IMR-90 (cell line): ENCODE data around the genes GPR68 and NDUFB1.

GRCh38 chr14:90500697-90501161 is 103.9 kb downstream of the CALM1 start:
- RRBS = 62% methylated on average over 9 of the region's 14 CpGs
CAGE:
- cytosol, long polyA plus RNA = no peak
- long polyA plus RNA = no peak
- nucleus, long polyA plus RNA = no peak

GRCh38 chr14:90613332-90614096 is 202.7 kb downstream of the TTC7B start:
- RRBS = no CpG with 5 or more reads among the region's 10 CpGs
CAGE:
- cytosol, long polyA plus RNA = no peak
- long polyA plus RNA = no peak
- nucleus, long polyA plus RNA = no peak

- RRBS = no CpG with 5 or more reads among the region's 64 CpGs
CAGE:
- cytosol, long polyA plus RNA = no peak
- long polyA plus RNA = no peak
- nucleus, long polyA plus RNA = no peak
Measured at GRCh38 chr14:90758187-90758799, 57.9 kb downstream of the TTC7B start.

DNA sequence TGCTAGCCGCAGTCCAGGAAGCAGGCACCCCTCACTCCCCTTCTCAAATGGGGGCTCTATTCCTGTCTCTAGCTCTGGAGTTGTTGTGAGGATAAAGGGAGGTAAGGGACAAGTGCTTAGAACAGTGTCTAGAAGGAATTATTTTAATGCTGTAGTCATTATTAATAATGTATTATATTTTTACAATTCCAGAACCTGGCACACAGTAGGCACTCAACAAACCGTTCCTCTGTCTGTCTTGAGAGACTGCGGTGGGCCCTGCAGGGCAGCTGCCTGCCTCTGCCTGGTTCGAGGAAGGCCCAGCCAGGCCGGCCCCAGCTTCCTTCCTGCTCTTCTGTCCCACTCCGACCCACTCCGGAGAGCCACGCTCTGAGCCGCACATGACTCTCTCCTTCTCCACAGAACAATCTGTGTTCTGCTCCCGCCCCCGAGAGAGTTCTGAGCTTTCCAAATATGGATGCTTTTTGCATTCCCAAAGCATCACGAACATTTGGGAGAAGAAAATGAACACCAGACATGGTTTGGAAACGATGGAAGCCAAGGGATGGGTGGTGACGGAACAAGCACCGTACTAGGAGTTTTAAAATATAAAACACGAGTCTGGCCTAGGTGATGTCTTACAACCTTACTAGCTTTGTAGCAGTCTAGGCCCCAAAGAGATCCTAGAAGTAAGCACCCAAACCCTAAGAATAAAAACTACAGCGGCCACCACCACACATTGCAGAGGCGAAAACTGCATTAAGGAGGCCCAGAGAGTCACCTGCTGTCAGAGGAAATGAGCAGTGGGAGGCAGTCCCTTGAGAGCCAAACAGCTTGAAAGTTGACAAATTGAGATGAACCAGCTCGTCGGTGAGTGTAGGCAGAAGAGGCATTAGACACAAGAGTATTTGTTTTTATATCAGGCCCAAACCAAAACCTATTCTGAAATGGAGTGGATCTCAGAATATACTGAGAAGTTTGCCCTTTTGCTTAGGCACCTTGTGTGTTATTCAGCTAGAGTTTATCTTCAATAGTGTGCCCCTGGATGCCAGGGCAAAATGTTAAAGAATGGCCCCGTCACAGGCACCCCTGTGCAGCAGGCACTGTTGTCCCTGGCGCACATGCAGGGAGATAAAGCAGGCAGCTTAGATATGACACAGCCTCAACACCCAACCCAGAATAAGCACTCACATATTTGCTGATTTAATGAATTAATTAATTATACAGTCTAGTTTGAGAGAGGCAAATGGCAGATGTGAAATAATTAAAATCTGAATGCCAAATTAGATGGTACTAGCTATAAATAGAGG is 57.0 kb downstream of the TTC7B start:
- RRBS = no CpG with 5 or more reads among the region's 22 CpGs
CAGE:
- cytosol, long polyA plus RNA = no peak
- long polyA plus RNA = no peak
- nucleus, long polyA plus RNA = no peak

- RRBS = under 1% methylated on average over 16 of the region's 38 CpGs
CAGE:
- cytosol, long polyA plus RNA = no peak
- long polyA plus RNA = no peak
- nucleus, long polyA plus RNA = no peak
Measured at GRCh38 chr14:90815041-90816078, 870 bp downstream of the TTC7B start.

DNA sequence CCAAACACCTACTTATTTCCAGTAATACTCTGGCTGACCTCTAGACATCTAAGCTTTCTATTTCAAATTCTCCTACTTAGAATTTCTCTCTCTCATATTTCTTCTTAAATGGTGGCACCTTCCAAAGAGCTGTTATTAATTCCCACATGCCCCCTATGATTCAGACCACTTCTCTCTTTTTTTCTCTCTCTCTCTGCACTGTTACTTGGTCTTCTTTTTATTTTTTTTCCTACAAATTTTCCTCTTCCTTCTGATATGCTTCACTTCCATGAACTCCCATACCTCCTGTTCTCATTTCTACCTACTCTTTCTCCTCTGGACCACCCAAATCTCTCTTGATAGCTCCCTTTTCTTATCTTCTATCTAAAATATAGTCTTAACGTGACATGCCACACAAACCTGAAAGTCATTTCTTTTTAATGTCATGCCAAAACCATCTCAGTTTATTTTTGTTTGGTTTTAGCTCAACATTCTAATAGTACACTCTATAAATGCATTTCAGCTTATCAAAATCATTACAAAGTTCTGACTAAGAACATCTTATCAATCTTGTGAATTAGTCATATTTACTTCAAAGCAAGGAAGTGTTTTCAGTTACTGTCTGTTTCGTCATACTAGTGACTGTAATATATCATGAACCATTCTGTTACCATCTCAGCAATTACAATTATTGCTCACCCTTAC is 90.6 kb downstream of the RPS6KA5 start:
- RRBS = no CpG with 5 or more reads among the region's 2 CpGs
CAGE:
- cytosol, long polyA plus RNA = no peak
- long polyA plus RNA = no peak
- nucleus, long polyA plus RNA = no peak

- RRBS = no CpG with 5 or more reads among the region's 6 CpGs
CAGE:
- cytosol, long polyA plus RNA = no peak
- long polyA plus RNA = no peak
- nucleus, long polyA plus RNA = no peak
Measured at GRCh38 chr14:91022866-91023318, 37.5 kb downstream of the RPS6KA5 start.

DNA sequence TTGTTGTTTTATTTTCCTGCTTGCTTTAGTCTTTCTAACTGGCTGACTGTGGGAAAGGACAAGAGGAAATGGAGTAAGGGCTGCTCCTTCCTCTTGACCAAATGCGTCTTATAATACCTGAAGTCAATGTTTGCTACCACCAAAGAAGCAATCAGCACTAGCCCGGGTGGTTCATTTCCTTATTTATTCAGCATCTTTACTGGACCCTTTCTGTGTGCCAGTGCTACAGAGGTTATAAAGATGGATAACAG is 15.1 kb upstream of the RPS6KA5 start:
- RRBS = 90% methylated on average over 1 of the region's 2 CpGs
CAGE:
- cytosol, long polyA plus RNA = no peak
- long polyA plus RNA = no peak
- nucleus, long polyA plus RNA = no peak

- RRBS = no CpG with 5 or more reads among the region's 11 CpGs
CAGE:
- cytosol, long polyA plus RNA = no peak
- long polyA plus RNA = no peak
- nucleus, long polyA plus RNA = no peak
Measured at GRCh38 chr14:91108779-91109717, 4.8 kb upstream of the DGLUCY start.

DNA sequence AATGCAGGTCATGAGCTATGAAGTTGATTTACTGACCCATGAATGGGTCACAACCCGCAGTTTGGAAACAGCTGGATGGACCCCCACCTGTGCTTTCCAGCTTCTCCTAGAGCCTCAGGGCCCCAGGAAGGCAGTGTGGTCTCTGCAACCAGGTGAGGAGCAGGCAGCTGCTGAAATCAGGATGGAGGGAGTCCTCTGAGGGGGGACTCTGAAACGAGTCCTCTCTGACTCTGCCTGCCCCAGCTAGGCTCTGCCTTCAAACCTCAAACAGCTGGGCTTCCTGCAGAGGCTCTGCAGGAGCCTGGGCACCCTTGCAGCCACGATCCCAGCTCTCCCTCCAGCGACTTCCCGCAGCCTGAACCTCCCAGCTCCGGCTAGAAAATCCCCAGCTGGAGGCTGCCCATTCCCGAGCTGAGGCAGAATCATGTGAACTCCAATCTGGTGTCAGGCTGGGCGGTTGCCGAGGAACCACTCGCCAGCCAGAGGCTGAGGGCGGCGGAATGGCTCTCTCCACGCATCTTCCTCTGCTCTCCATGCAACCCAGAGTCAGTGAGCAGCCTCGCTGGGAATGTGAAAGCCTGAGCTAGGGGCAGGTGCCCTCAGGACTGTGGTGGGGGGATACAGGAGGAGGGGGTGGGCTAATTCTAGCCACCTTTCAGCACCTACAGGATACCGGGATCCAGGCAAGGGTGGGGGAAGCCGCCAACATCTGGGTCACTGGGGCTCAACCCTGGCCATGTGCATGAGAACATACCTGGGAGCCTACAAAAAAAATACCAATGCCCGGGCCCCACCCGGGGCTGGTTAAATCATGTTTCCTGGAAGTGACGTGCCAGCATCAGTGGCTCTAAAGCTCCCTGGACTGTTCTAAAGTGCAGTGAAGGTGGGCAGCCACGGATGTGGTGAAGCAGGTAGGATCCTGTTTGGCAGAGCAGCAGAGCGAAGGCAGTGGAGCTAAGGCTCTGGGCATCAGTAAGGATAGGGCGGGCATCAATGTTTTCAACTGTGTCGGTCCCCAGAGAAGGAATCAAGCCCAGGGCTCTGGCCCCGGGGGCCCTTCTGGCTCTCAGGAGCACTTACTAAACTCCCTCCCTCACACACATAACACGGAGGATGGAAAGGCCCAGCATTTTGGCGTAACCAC is at the start of gene GPR68:
Gene GPR68 (minus strand): TSS at position 357 of the 1,144 bp plus-strand sequence.
- RRBS = 96% methylated on average over 3 of the region's 26 CpGs
CAGE:
- cytosol, long polyA plus RNA = no peak
- long polyA plus RNA = no peak
- nucleus, long polyA plus RNA = start-site peak on the minus strand centred at position 386 of the sequence, 109 bp wide, 19 and 8 reads in 2 replicates

- RRBS = no CpG with 5 or more reads among the region's 17 CpGs
CAGE:
- cytosol, long polyA plus RNA = no peak
- long polyA plus RNA = no peak
- nucleus, long polyA plus RNA = no peak
Measured at GRCh38 chr14:91306789-91307526, 62.5 kb upstream of the GPR68 start.

- RRBS = no CpG with 5 or more reads among the region's 15 CpGs
CAGE:
- cytosol, long polyA plus RNA = no peak
- long polyA plus RNA = no peak
- nucleus, long polyA plus RNA = no peak
Measured at GRCh38 chr14:91313030-91313350, 68.5 kb upstream of the GPR68 start.

- RRBS = no CpG with 5 or more reads among the region's 25 CpGs
CAGE:
- cytosol, long polyA plus RNA = no peak
- long polyA plus RNA = no peak
- nucleus, long polyA plus RNA = no peak
Measured at GRCh38 chr14:91351826-91352536, 65.6 kb downstream of the CCDC88C start.

- RRBS = 77% methylated on average over 5 of the region's 26 CpGs
CAGE:
- cytosol, long polyA plus RNA = no peak
- long polyA plus RNA = no peak
- nucleus, long polyA plus RNA = no peak
Measured at GRCh38 chr14:91395907-91396809, 21.5 kb downstream of the CCDC88C start.

GRCh38 chr14:91418057-91418433 is 425 bp upstream of the CCDC88C start:
- RRBS = 6% methylated on average over 24 of the region's 48 CpGs
CAGE:
- cytosol, long polyA plus RNA = no peak
- long polyA plus RNA = no peak
- nucleus, long polyA plus RNA = no peak

DNA sequence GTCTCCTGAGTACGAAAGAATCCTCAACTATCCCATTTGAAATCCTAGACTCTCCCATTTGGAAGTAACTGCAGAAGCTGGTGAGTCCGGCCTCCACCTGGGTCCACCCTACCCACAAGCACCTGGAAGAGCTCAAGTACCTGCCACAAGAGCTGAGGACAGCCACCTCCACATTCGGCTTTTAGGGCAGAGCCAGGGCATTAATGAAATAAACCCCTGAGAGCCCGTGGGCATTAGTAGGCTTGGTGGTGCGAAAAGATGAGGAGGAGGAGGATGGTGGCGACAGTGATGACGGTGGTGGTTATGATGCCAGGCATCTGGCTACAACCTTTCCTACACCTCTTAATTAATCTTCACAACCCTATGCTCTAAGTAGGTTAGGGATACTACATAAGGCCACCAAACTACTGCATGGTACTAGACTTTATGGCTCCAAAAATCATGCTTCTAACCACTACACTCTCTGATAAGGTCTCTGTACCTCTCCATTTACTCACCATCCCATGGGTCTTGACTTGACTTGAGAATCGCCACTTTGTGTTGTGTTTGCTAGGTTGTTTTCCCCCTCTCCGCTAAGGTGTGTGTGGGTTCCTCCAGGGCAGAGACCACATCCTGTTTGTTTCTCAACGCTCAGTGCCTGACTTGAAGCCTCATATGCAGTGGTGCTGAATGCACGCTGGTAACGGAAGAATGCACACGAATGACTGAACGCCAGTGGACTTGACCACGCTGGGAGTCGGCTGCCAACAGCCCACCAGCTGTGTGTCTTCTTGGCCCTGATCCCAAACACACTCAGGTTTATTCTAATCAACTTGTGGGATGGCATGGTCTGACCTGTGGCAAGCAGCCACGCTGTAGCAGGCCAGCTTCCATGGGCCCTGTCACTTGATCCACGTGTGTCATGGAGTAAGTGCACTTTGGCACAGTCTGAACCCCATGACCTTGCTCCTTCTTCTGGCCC is 5.9 kb upstream of the TC2N start:
- RRBS = no CpG with 5 or more reads among the region's 18 CpGs
CAGE:
- cytosol, long polyA plus RNA = no peak
- long polyA plus RNA = no peak
- nucleus, long polyA plus RNA = no peak

DNA sequence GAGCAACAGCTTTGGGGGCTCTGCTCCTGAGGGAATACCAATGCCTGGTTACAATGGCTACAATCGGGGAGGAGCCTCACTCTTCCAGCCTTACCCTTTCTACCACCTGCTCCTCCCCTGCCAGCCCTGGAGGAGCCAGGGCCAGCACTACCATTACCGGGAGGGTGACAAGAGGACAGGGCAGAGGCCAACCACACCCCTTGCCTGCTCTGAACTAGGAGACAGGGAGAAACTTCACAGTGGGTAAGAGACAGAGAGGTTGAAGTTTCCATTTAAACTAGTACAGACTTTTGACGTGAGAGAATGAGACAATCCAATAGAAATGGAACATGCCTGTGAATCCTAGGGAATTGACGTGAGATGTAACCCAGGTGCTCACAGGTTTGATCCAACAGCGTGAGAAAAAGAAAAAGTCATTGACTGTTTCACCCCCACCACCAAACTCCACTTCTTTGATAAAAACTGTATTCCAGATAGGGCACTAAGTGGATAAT is 8.3 kb upstream of the TC2N start:
- RRBS = no CpG with 5 or more reads among the region's 5 CpGs
CAGE:
- cytosol, long polyA plus RNA = no peak
- long polyA plus RNA = no peak
- nucleus, long polyA plus RNA = no peak

- RRBS = no CpG with 5 or more reads among the region's 12 CpGs
CAGE:
- cytosol, long polyA plus RNA = no peak
- long polyA plus RNA = no peak
- nucleus, long polyA plus RNA = no peak
Measured at GRCh38 chr14:91877403-91877852, 10.1 kb upstream of the TC2N start.

- RRBS = 1% methylated on average over 8 of the region's 41 CpGs
CAGE:
- cytosol, long polyA plus RNA = no peak
- long polyA plus RNA = no peak
- nucleus, long polyA plus RNA = no peak
Measured at GRCh38 chr14:92038975-92039953, 595 bp downstream of the TRIP11 start.

DNA sequence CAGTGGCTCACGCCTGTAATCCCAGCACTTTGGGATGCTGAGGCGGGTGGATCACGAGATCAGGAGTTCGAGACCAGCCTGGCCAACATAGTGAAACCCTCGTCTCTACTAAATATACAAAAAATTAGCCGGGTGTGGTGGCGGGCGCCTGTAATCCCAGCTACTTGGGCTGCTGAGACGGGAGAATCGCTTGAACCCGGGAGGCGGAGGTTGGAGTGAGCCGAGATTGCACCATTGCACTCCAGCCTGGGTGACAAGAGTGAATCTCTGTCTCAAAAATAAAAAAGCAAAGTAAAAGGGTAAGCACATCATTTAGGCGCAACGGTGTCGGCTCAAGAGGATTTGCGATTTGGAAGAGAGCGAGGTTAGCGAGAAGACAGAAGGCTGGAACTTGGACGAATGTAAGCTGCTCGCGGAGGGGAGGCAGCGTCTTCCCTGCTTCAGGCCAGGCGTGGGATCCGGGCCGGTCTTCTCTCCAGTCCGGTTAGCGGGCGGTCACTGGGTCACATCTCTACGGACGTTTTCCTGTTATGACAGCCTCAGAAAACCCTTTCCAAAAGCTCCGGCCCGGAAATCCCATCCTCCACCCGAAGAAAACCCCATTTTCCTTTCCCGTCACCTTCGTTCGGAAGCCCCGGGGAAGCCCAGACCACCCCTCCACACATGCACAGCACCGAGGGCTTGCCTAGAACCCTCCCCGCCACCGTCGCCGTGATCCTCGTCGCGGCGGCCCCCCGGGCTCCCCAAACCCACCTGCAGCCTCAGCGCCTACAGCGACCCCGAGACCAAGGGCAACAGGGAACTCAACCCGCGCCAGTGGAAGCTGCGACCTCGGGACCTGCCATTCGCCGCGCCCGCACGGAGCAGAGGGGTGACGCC is at the start of gene NDUFB1:
Gene NDUFB1 (minus strand): TSS at position 818 of the 879 bp plus-strand sequence.
- RRBS = under 1% methylated on average over 19 of the region's 61 CpGs
CAGE:
- cytosol, long polyA plus RNA = start-site peak on the minus strand centred at position 817 of the sequence, 67 bp wide, 393 and 436 reads in 2 replicates
- long polyA plus RNA = start-site peak on the minus strand centred at position 812 of the sequence, 50 bp wide, 396 and 287 reads in 2 replicates
- nucleus, long polyA plus RNA = no peak